HCT116 (cell line): ENCODE measurements around the genes DNAH9, MYOCD and HS3ST3B1.

GRCh38 chr17:10579341-10579670 lies 29.8 kb upstream of the MYH2 start:
- RRBS: no CpG with 5 or more reads among the region's 1 CpG

- RRBS: no CpG with 5 or more reads among the region's 15 CpGs
Measured at GRCh38 chr17:10639386-10640411, 17.4 kb downstream of the MYH3 start.

DNA sequence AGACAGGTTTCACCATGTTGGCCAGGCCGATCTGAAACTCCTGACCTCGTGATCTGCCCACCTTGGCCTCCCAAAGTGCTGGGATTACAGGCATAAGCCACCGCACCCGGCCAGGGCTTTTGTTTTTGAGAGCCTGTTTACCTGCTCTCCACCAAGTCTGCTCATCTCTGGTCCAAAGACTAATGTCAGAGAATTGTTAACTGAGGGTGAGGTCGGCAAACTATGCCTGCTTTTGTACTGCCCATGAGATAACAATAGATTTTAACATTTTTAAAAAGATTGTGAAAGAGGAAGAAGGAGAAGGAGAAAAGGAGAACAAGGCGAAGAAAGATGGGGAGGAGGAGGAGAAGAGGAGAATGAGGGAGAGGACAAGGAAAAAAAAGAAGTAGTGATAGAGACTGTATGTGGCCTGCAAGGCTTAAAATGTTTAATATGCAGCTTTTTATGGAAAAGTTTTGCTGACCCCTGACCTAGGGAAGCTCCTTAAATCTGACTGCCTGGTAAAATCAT lies 25.9 kb downstream of the TMEM238L start:
- RRBS: no CpG with 5 or more reads among the region's 6 CpGs

DNA sequence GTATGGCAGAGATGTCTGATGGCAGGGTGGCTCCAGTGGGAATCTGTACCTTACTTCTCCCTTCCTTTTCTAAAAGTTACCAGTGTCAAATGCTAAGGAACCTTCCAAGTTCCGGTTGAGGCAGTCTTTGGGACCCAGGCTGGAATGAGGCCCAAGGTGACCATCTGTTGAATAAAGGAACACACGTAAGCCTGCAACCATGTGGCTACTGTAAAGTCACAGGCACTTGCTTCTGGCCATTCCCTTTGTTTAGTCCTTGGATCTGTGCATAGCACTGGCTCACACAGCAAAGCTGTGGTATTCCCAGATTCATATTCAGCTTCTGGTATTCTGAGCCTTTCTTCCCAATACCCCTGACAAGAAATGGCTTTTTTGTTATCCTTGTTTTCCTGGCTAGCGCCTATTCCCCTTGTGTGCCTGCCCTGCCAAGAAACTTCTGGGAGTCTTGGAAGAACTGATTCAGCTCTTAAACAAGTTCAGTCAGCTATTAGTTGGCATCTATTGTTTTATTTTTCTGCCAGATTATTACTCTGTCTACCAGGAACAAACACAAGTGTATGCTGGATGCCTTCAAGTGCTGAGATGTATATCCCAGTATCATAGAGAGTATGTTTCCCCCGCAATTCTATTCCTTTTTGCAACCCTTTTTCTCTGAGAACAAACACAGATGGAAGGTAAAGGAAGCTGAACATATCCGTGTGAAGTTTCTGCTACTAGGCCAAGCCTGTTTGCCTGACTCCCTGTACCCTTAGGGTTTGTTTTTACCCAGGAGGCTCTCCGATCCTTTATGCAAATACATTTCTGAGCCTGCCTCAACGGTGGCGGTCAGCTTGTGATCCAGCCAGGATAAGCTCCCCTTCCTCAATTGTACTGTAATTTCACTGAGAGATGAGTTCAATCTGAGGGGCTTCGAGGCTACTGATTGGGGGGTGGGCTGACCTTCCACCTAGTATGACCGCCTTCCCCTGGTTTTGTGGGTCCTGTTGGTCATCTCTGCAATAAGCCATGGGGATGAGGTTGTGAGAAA lies 13.1 kb downstream of the TMEM238L start:
- RRBS: no CpG with 5 or more reads among the region's 10 CpGs

GRCh38 chr17:10802469-10802839 lies 1.4 kb downstream of the TMEM238L start:
- RRBS: no CpG with 5 or more reads among the region's 4 CpGs

- RRBS: no CpG with 5 or more reads among the region's 6 CpGs
Measured at GRCh38 chr17:10812561-10813077, 8.7 kb upstream of the TMEM238L start.

- RRBS: 88% methylated on average over 3 of the region's 61 CpGs
Measured at GRCh38 chr17:11598171-11598783, at the start of gene DNAH9. Gene DNAH9, plus strand, starts transcription at chr17:11598470.

DNA sequence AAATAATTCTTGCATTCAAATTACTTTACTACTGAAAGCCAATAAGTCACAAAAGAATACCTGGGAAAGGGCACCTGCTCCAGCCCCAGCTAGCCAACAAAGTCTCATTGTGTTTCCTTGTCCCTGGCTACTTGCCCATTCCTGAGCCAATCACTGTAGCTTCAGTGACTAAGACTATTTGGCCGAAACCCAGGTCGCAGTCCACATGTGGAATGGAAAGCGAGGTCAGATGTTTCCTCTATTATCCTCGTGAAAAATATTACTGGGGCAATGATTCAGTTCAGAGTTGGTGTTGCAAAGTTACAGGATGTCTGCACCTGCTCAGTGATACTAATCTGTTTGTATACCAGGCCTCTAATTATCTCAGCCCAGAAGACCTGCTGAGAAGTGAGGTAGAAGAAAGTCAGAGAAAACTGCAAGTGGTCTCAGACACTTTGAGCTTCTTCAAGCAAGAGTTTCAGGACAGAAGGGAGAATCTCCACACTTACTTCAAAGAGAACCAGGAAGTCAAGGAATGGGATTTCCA lies 21.0 kb downstream of the DNAH9 start:
- RRBS: no CpG with 5 or more reads among the region's 4 CpGs

DNA sequence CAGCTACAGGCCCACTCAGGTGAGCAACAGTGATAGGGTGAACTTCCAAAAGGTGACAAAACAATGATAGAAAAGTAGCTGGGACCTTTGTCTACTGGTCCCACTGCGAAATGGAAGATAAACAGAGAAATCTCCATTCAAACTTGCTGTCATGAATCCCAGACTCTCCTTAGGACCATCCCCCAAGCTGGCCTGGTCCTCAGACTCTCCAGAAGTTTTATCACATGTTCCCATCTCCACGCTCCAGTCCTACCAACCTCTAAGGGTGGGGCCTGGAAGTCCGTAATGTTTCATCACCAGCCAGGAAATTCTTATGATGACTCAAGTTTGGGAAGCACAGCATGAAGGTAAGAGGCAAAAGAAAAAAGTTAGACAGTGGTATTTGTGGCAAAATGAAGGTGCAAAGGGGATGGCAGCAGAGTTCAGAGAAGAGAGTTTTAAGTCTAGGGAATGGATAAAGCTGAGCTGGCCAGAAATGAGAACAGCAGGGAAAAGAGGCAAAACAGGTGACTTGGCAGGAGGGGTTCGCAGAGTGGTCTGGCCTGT lies 52.7 kb downstream of the ZNF18 start:
- RRBS: no CpG with 5 or more reads among the region's 4 CpGs

DNA sequence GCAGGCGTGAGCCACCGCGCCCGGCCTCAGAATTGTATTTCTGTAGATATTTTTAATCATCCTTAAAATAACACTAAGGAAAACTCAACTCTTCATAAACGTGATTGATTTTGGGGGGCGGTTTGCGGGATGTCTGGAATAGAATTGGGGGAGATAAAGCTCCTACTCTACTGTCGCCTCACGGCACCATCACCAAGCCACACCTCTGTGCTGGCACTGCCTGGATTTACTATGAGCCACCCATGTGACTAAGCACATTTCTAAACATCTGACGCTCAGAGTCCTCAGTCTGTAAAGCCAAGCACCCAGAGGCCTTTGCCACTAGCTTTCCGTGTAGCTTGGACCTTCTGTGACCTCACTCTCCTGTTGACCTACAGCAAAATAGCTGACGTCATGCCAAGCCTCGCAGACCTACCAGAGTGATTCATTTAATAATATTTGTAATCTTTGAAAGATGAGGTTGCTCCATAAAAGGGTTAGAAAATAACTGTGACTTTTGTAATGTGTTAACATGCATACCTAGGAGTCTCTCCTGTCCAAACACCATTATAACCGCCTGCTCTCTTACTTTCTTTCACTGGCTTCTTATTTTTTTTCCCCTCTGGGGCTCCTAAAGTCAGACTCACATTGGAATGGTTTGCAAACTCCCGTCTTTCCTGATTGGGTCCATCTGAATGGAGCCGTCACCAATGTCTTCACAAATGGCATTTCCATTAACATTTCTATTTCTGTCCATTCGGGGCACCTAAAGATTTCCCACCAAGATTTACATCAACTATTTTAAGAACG lies 38.4 kb upstream of the MYOCD start:
- RRBS: no CpG with 5 or more reads among the region's 18 CpGs

GRCh38 chr17:12631260-12631511 lies 34.5 kb upstream of the MYOCD start:
- RRBS: no CpG with 5 or more reads among the region's 5 CpGs

- RRBS: 94% methylated on average over 6 of the region's 78 CpGs
Measured at GRCh38 chr17:12665270-12666361, at the start of gene MYOCD. Gene MYOCD, plus strand, starts transcription at chr17:12665890.

GRCh38 chr17:12667219-12667792 lies 1.6 kb downstream of the MYOCD start:
- RRBS: no CpG with 5 or more reads among the region's 7 CpGs

GRCh38 chr17:12985335-12986368 lies 32.2 kb downstream of the ELAC2 start:
- RRBS: no CpG with 5 or more reads among the region's 17 CpGs

- RRBS: no CpG with 5 or more reads among the region's 3 CpGs
Measured at GRCh38 chr17:13223074-13223616, 205.3 kb upstream of the ELAC2 start.

DNA sequence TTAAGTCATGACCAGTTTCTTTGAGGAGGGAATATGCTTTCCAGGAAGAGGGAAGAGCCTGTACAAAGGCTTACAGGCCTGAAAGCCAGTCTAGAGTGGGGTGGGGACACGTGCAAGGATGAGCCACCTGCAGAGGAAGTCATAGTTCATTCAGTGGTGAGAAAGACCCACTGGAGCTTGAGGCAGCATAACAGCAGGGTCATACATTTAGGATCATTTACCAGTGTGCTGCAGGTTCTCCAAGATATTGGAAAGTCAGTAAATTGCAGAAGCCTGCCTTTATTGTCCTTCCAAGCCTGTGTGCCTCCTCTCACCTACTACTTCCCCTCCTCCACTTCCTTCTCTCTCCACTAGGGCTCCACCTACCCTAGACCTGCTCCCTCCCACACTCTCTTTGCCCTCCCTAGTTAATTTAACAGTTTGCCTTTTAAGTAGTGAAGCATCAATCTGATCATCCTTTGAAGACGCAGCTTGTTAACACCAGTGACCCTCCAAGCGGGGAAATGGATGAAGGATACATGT lies 40.2 kb downstream of the CDRT15 start:
- RRBS: no CpG with 5 or more reads among the region's 3 CpGs

DNA sequence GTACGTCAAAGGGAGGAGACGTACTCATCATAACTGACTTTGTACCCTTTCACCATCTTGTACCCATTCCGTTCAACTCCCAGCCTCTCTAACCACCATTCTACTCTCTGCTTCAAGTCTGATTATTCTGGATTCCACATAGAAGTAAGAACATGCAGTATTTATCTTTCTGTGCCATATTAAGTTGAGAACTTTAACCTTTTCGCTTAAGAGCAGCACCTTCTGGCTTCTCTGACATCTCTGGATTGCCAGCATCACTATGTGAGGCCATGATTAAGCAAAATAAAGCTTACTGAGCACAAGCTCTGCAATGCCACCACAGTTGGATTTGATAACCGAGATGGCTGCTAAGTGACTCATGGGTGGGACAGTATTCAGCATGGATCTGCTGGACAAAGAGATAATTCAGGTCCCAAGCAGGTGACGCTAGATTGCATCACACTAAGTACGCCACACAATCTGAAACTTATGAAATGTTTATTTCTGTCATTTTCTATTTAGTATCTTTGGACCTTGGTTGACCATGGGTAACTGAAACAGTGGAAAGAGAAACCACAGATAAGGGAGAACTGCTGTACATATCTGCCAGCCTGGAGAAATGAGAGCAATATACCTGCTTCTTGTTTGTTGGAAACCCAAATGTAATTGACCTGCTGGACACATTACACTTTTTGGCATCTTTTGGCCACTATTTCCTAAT lies 27.5 kb downstream of the CDRT15 start:
- RRBS: no CpG with 5 or more reads among the region's 7 CpGs

- RRBS: 40% methylated on average over 26 of the region's 70 CpGs
Measured at GRCh38 chr17:14300536-14301444, at the start of gene HS3ST3B1. Gene HS3ST3B1, plus strand, starts transcription at chr17:14301081.

DNA sequence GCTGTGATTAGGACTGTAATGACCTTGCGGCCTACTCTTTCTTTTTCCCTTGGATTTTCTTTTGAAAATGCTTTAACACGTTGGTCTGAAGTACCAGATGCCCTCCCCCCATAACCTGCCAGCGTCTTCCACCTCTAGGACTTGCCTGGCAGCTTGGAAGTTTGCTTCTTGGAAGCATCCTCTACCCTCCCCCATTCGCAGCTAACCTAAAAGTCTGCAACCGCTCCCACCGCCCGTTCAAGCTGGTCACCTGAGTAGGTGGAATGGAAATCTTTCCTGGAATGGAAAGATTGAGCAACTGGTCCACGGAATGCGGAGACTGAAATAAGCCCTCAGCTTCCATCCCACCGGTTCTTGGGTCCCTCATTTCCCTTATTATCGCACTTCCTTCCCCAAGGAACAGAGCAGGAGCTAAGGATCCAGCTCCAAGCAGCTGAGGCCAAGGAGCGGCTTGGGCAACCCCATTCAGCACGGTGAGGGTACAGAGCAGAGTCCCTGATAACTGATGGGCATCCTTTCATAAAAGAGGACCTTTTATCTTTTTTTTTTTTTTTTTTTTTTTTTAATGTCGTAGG lies 31.5 kb downstream of the HS3ST3B1 start:
- RRBS: no CpG with 5 or more reads among the region's 14 CpGs

DNA sequence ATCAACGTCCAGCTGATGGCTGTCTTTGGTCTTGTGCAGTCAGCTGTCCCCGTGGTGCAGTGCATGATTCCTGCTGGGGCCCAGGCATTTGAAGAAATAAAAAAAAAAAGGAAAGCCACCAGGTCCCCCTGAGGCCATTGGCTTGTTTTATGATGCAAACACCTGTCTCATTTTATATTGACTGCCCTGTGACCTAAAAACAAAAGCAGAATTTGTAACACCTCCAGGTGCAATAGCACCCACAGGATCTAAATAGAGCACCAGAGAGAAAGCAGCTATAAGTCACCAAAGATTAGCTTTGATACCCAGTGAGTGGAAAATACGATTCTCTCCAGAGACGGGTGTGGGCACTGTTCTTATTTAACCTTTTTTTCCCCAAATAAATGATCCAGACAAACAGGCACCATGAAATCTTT lies 258.8 kb downstream of the HS3ST3B1 start:
- RRBS: no CpG with 5 or more reads among the region's 4 CpGs